Measurements from ENCODE around the genes IRS4, AMOT, LRCH2, AGTR2 and CT83.

- RRBS = 9% methylated on average over 13 of the region's 52 CpGs
Observed at GRCh38 chrX:108736268-108737013, at the start of gene IRS4. IRS4 (minus strand) TSS chrX:108736563.

DNA sequence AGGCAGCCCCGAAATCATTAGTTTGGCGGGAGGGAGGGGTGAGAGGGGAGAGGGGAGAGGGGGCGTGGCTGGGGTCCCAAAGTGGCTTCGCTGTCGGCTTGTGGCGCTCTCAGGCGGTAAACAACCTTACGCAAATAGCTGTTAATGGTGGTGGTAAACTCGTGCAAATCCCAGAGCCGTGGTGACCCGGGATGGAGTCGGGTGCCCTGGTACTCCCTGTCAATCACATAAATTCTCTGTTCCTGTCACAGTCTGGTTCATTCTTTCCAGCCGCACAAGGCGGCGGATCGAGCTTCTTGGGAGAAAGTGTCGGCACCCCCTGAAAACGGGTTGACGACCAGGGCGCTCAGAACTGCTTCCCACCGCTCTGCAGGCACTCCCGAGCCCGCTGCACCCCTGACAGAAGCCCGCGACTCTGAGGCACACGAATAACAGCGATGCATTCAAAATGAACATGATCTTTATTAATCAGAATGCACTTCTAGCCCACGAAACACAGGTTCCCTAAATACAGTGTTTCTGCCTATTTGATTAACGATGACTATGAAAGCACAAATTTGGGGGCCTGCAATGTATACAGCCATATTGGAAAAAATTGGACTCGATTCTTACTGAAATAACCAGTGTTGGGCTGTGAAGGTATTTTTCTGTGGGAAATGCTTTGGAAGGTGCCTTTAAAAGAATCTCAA, 795 bp upstream of the IRS4 start:
- RRBS = no CpG with 5 or more reads among the region's 30 CpGs

DNA sequence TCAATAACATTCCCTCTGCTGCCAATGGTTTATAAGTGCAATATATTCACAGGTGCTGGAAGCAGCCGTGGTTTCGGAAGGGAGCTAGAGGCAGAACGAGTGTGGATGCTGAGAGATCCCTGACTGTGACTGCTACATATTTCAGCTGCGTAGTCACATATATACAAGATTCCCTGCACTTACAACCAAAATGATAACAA, 1.9 kb upstream of the IRS4 start:
- RRBS = no CpG with 5 or more reads among the region's 4 CpGs

DNA sequence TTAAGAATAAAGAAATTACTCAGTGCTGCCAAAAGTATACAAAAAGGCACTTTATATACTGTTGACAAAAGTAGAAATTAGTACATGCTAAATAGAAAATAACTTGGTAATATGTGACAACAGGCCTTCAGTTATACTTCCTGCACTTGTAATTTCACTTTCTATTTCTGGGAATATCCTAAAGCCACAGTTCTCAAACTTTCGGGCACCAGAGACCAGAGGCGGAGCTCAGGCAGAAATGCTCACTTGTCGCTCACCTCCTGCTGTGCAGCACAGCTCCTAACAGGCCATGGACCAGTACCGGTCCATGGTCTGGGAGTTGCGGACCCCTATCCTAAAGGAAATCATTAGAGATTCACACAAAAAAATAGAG, 25.8 kb downstream of the ACSL4 start:
- RRBS = no CpG with 5 or more reads among the region's 5 CpGs

DNA sequence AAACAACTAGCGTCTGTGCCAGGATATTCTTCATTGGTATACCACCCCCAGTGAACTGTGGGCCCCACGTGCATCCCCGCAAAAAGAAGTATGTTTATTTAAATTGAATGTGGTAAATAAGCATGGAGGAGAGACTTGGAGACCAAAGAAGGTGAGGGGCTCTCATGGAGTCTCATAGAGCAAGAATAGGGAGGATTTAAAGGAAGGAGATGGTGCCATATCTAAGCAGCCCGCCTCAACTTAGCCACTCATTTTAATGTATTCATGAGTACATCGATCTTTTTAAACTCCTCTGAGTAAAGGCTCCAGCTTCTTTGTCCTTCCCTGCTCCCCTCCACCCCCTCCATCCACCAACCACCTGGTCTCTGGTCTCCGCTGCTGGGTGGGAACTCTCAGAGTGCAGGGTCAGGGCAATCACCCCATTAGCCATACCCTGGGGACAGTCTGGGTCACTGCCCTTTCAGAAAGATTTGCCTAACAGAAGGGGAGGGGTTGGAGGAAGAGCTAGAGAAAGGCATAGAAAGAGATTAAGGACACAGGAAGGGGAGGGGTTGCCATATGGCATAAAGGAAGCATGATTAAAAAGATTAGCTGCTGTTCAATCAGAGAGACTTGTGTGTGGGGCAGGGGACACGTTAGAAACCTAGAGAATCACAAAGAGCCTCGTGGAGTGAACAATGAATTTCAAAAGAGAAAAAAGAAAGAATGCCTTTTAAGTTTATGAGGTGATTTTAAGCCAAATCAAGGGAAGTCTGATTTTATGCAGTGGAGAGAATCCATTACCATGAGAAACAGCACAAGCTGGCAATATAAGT, 115.3 kb upstream of the ACSL4 start:
- RRBS = no CpG with 5 or more reads among the region's 8 CpGs

DNA sequence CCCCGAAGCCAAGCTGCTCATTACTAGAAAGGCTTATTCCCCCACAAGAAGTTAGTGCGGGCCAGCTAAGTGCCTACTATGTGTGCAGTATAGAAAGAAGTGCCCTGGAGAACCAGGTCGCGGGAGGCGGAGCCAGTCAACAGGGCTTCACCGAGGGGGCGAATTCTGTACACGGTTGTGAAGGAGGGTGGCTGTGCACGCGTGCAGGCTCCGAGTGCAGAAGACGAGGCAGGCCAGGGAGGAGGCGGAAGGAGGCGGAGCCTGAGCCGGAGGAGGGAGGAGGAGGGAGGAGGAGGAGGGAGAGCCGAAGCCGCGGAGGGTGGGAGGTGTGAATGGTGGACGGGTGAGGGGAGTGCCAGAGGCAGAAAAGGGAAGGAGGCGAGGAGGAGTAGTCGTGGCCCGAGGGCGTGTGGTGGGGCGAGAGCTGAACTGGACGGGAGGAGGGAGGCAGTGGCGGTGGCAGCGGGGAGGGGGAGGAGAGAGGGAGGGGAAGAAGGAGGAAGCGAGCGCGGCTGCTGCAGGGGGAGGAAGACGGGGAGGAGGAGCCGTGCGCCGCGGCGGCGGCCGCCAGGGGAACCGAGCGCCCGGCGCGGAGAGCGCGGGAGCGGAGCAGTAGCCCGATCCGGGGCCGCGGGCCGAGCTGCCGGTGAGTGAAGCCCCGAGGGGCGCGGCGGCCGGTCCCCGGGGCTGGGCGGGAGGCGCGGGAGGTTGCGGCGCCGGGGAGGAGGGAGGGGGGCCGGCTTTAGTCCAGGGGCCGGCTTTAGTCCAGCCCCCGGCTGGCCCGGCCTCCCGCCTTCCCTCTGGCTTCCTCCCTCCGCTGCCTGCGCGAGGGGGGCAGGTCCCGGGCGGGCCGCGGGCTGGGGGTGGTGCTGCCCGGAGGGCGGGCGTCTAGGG, 540 bp upstream of the TMEM164 start:
- RRBS = 3% methylated on average over 19 of the region's 79 CpGs

DNA sequence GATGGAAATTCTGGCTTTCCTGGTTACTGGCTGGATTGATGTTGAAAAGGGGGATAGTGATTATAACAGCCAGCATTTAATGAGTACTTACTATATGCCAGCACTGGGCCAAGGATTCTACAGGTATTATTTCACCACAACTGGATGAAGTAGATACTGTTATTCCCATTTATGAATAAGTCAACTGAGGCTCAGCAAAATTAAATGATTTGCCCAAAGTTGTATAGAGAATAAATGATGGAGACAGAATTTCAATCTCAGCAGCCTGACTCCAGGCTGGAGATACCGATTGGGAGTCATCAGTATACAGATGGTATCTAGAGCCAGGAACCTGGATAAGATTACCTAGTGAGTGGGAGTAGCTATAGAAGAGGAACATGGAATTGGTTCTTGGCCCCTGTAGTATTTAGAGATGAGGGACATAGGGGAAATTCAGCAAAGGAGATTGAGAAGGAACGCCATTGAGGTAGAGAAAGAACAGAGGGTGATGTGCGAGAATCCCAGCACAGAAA, 135.3 kb downstream of the TMEM164 start:
- RRBS = no CpG with 5 or more reads among the region's 3 CpGs

DNA sequence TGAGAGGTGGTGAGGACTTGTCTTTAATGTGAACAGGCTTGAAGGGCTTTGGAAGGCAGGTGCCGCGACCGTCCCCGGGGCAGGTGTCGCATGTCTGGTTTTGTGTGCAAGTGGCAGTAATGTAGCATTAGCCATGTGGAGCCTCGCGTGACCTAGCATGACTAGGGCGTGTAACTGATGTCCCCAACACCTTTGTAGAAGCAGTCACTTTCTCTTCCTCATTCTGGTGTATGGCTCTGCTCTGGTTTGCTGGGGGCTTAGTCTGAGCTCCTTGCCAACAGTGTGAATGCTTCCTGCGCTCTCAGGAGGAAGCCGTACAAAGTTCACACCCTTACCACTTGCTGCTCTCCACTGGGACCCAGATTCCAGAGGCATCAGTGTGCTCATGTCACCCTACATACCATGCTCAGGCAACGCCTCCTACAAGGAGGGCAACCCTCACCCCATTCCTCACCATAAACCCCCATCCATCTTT, 145.6 kb downstream of the AMMECR1 start:
- RRBS = no CpG with 5 or more reads among the region's 11 CpGs

DNA sequence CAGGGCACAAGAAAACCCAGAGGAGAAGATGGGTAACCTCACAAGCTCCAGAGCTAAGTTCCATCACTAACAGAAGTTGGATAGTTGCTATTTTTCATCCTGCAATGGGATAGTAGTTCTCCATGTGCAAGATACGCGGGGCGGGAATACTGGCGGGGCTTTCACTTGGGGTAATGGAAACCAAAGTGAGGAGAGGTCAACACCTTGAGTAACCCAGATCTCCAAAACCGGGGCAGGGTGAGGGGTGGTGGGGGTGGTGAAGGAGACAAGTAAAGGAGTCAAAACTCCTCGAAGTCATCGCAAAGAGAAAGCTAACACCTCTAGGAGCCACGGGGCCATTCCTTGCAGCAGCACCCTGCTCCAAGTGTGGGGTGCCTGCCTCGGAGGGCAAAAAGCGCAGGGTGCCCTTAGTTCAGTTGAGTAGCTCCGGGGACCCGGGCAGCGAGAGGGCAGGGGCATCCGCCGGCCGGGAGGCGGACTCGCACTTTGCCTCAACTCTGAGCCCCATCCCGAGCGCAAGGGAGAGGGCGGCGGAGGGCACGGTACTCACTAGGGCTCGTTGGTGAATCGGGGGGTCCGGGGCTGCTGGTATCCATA, 738 bp downstream of the AMMECR1 start:
- RRBS = 2% methylated on average over 6 of the region's 26 CpGs

DNA sequence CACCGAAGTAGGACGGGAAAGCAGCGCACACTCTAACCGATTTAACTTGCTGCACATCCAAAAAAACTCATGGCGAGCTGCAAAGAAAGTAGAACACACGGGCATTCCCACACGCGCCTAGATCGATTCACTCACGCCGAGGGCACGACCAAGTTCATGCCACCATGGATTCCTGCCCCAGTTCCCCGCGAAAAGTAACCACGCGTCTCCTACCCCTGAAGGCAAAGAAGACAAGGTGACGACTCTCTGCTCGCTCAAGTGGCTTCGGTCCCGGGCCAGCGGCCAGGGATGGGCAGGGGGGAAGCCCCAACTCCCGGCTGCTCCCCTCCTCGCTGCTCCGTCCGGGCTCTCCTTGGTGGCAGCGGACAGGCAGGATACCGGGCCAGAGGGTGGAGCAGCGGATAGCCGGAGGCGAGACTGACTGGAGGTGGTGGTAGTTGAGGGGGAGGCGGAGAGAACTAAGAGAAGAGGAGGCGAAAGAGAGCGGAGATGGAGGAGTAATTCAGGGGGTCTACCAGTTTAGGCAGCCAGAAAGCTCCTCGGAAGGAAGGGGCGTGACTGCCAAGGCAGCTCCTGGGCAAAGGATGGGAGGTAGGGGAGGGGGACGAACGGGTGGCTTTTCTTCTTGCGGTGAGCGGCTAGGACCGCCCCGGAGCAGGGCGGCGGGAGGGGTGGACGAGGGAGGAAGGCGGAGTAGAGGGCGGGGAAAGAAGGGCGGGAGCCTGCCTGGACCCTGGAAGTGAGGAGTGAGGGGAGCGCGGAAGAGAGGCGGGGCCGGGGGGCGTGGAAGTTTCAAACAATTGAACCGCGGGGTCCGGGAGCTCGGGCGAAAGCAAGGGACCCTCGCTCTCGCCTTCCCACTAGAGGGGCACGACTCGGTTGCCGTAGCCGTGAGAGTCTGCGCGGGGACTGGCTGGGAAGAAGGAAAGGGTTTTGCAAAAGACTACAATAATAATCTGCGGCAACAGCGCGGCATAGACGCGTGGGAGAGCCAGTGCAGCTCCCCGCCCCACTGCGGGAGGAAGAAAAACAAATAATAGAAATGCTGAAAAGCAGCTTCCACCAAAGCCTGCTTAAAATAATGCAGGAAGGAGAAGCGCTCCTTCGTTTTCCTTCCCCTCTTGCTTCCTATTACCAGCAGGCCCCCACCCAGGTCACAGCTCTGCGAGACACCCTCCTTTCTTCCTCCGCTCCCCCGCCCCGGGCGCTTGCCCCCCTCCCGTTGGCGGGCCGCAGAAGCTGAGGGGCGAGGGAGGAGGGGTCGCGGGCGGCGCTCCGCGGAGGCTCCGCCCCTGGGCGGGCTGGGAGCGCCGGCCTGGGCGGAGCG, at the start of gene AMOT:
Gene AMOT, minus strand, starts transcription at position 593 of the 1,327 bp plus-strand sequence.
- RRBS = 10% methylated on average over 9 of the region's 95 CpGs

GRCh38 chrX:115233082-115234412, at the start of gene LRCH2:
LRCH2 (minus strand) TSS chrX:115234096.
- RRBS = 4% methylated on average over 13 of the region's 64 CpGs

GRCh38 chrX:115311489-115312326, 22.2 kb downstream of the LUZP4 start:
- RRBS = 55% methylated on average over 6 of the region's 28 CpGs

DNA sequence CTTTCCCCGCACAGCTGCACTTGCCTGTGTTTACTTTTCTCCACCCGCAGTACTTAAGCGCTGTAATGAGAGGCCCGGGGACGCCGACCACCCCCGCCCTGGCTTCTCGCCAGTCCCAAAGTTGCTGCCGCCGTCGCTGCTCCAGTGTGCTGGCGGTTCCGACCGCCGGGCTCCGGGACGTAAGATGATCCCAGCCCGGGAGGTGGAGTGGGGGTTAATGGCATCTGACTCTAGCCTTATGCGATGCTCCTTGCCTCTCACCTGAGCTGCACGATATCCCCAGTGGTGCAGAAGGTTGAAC, 1.1 kb downstream of the PLS3 start:
- RRBS = 2% methylated on average over 10 of the region's 20 CpGs

DNA sequence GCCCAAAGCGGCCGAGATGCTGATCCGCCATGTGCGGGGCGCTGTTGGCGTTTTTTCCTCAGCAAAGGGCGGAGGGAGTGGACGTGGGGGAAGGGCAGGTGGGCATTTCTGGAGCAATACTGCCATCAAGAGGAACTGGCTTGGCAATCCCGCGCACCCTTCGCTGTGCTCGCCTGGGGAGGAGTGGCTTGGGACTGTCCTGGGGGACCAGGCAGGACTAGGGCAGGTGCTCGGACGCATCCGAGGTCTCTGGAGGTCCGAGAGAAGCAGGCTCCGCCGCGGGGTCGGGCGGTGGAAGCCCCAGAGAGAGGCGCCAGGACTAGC, 174.2 kb downstream of the PLS3 start:
- RRBS = no CpG with 5 or more reads among the region's 22 CpGs

DNA sequence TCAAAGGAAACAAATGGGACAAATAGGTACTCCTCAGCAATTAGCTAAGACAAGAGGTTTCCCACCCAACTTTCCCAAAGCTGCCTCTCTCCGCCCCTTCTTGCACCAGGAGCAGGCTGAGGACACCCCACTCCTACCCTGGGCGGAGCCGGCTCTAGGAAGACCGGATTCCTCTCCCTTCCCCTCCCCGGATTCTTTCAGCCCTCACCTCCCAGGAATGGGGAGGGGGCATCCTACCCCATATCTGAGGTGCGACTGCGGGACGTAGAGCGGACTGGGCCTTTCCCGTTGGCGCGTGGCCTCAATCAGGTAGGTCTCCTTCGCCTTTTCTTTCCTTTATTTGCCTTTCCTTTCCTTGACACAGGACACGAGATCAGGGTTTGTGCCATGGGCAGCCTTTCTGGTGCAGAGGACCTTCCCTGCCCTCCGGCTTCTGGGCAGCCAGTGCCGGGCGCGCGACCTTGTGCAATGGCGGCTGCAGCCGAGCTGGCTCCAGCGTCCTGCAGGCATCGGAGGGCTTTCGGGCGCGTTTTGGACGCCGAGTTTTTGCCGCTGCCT, 279.9 kb downstream of the PLS3 start:
- RRBS = no CpG with 5 or more reads among the region's 29 CpGs

- RRBS = no CpG with 5 or more reads among the region's 3 CpGs
Observed at GRCh38 chrX:116170441-116171063, at the start of gene AGTR2. AGTR2 (plus strand) TSS chrX:116170744.

DNA sequence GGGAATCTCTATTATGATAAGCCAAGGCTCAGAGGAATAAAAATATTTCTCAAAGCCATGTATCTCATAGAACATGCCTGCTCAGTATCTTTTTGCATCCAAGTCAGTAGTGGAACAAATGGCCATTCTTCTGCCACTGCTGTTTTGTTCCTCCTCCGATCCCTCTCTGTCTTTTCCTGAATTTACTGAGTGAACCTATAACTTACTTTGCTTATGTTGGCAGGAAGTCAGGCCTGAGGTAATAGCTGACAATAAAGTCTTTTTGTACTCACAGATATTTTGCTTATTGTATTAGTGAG, 68.0 kb downstream of the AGTR2 start:
- RRBS = no CpG with 5 or more reads among the region's 1 CpG

GRCh38 chrX:116462690-116463423, at the start of gene CT83:
CT83 (minus strand) TSS chrX:116462976.
- RRBS = no CpG with 5 or more reads among the region's 20 CpGs

- RRBS = no CpG with 5 or more reads among the region's 1 CpG
Observed at GRCh38 chrX:117395374-117395578, 721.3 kb downstream of the KLHL13 start.

Measured in epidermal melanocyte (primary cell).